Cerebellum (tissue), 5 donors: Measurements from ENCODE around the genes FN1 and IGFBP2.

GRCh38 chr2:210569107-210570109, 13.0 kb downstream of the CPS1 start:
- PRO-cap, 3 experiments: no peak in any of the 3 experiments
- RAMPAGE, long total RNA: no peak

GRCh38 chr2:210586981-210588314, 31.0 kb downstream of the CPS1 start:
- PRO-cap, 3 experiments: no peak in any of the 3 experiments
- RAMPAGE, long total RNA: no peak

DNA sequence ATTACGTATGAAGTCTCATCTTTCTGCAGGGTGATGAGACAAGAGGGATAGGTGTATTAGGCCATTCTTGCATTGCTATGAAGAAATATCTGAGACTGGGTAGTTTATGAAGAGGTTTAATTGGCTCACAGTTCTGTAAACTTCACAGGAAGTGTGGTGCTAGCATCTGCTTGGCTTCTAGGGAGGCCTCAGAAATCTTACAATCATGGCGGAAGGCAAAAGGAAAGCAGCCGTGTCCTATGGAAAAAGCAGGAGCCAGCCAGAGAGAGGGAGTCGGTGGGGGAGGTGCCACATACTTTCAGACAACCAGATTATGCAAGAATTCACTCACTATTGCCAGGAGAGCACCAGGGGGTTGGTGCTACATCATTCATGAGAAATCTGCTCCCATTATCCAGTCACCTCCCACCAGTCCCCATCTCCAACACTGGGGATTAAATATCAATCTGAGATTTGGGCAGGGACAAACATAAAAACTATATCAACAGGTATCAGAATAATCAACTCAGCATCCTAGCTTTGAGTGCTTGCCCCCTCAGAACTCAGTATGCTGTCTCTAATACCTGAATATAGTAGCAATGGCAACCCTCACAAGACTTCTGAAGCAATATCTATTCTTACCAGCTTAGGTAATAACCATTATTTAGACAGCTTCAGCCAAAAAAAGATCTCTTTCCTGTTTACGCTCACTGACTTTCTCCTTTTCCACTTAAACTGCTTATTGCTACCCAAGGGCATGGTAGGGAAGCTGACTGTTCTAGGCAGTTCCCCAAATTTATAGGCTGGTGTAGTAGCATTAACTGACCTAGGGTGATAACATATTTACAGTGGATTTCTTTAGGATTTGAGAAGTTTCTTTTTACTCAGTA, 64.2 kb downstream of the CPS1 start:
- PRO-cap, 3 experiments: no peak in any of the 3 experiments
- RAMPAGE, long total RNA: no peak

DNA sequence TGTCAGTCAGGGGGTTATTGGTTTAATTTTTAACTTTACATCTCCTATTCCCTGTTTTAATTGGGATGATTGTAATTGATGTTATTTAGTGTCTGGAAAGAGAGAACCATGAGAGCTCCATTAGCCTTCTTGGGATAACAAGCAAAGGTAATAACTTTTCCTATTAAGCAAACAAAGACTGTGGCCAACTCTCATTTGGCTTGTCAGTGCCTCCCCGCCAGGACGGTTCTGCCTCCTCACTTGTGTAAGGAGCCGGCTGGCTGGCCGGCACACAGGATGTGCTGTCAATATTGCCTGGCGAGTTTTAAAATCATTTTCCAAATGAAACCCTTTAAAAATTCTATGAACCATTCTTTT, 898.2 kb downstream of the CPS1 start:
- PRO-cap, 3 experiments: no peak in any of the 3 experiments
- RAMPAGE, long total RNA: no peak

GRCh38 chr2:211759267-211759832, 779.3 kb downstream of the ERBB4 start:
- PRO-cap, 3 experiments: no peak in any of the 3 experiments
- RAMPAGE, long total RNA: no peak

DNA sequence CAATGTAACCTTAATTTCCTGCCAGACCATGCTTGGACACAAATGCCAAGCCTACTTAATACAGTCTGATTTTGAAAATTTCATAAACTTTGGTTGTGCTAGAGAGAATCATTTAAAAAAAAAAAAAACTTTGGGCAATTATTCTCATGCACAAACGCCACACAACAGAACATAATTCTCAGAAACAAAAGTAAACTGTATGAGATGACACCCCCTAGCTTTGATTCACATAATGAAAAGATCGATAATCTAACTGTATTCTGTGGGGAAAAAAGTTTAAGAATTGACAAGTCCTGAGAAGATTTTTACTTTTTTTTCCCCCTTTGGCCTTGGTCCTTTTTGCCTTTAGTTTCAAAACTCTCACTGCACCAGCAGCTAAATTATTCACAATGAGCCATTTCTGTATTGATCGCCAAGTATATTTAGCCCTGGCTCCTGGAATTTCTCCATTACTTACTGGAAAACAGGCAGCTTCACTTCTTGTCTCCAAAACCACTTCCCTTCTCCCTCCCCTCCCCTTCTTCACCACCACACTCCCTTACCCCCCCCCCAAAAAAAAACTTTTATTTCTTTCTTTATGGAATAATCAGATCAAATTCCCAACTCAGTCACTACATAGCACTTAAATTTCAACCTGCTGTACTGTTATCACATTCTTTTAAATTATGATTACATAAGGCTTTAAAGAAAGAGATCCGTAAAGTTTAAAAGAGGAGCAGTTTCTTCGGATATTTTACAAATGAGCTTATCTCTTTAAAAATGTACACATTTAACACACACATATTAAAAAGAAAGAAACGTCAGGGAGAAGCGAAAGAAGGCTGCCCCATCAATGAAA, 2.0 kb downstream of the IKZF2 start:
- PRO-cap, 3 experiments: no peak in any of the 3 experiments
- RAMPAGE, long total RNA: no peak

DNA sequence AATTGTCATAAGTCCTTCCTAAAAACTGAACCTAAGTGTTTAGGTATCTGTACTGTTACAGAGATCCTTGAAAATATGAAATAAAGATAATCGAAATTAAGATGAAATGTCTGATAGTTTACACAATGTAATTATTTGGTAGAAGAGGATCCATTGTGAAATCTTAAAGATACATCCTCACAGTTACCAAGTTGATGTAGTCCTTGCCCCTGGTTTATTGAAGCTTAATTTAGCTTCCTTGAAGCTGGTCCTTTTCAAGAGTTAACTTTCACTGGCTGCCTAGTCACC, 2.1 kb upstream of the IKZF2 start:
- PRO-cap, 3 experiments: no peak in any of the 3 experiments
- RAMPAGE, long total RNA: no peak

- PRO-cap, 3 experiments: no peak in any of the 3 experiments
- RAMPAGE, long total RNA: no peak
Observed at GRCh38 chr2:213157198-213157815, 5.9 kb upstream of the IKZF2 start.

GRCh38 chr2:214465703-214466159, 54.9 kb downstream of the VWC2L start:
- PRO-cap, 3 experiments: no peak in any of the 3 experiments
- RAMPAGE, long total RNA: no peak

GRCh38 chr2:215139927-215140629, 1.7 kb upstream of the ABCA12 start:
- PRO-cap, 3 experiments: no peak in any of the 3 experiments
- RAMPAGE, long total RNA: no peak

- PRO-cap, 3 experiments: no peak in any of the 3 experiments
- RAMPAGE, long total RNA: no peak
Observed at GRCh38 chr2:215397587-215398052, 38.2 kb downstream of the FN1 start.

GRCh38 chr2:215435195-215436173, at the start of gene FN1:
Gene FN1, minus strand, starts transcription at chr2:215436068.
- PRO-cap, 3 experiments: peak in 3 of 3 experiments; most common minus-strand start chr2:215436068 (in 3)
- RAMPAGE, long total RNA: start-site peak on the minus strand at chr2:215436062-215436066, 124 and 62 reads in 2 replicates

DNA sequence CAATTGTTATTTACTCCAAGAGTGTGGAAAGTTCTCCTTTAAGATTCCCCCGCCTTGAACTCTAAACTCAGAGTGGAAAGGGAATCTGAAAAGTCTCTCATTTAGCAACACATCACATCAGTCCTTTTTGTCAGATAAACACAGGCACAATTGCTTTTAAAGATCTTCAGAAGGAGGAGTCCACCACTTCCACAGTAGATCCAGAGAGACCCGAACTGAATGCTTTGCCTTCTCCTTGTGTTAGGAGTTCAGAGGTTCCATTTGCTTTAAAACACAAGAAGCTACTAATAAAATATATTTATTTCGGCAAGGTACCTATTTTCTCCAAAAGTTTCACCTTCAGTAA, 1.3 kb upstream of the FN1 start:
- PRO-cap, 3 experiments: no peak in any of the 3 experiments
- RAMPAGE, long total RNA: no peak

- PRO-cap, 3 experiments: no peak in any of the 3 experiments
- RAMPAGE, long total RNA: no peak
Observed at GRCh38 chr2:215505315-215505875, 69.5 kb upstream of the FN1 start.

DNA sequence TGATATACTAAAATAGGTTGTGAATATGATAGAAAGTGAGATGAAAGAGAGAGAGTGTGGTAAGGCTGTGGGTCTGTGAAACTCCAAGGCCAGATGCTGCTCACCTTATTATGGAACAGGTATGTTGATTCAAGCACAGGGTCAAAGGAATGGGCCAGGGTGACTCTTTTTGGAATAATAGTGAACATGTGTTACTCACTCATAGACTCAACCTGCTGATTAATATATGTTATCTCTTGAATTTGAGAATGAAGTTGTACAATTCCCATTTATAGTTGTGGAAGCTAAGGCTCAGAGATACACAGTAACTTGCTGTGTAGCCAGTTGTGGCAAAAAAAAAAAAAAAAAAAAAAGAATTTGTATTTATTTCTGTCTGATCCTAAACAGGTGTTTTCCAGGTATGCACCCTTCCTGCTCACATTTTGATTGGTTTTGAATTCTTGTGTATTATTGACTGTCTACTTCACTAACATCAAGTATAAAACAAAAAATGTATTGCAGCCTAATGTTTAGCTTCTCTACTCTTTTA, 70.9 kb upstream of the FN1 start:
- PRO-cap, 3 experiments: no peak in any of the 3 experiments
- RAMPAGE, long total RNA: no peak

- PRO-cap, 3 experiments: peak in 1 of 3 experiments; most common plus-strand start chr2:216012287 (in 1); most common minus-strand start chr2:216012225 (in 1)
- RAMPAGE, long total RNA: no peak
Observed at GRCh38 chr2:216012063-216012865, 1.1 kb downstream of the MREG start.

DNA sequence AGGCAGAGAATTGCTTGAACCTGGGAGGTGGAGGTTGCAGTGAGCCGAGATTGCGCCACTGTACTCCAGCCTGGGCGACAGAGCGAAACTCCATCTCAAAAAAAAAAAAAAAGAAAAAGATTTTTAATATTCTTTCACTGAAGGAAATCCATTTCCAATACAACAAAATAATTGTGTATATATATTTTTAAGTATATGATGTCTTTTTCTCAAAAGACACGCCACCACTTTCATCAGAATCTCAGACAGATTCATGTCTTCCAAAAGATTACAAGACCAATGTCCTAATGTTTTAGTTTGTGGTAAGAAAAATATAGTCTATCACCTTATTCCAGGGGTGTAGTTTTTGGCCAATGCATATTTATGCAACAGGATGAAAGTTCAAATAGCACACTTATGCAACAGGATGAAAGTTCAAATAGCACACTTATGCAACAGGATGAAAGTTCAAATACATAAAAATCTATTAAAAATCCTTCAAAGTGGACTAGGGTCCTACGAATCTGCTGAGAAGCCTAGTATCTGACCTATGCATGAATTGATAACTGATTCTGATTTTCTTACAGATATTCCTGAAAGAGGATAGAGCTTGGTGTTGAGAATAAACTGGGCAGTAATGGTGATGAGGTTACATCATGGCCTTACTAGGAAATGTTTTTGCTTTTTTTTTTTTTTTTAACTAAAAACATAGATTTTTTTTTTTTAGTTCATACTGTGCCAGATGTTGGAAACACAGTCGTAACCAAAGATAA, 2.9 kb downstream of the PECR start:
- PRO-cap, 3 experiments: no peak in any of the 3 experiments
- RAMPAGE, long total RNA: no peak

DNA sequence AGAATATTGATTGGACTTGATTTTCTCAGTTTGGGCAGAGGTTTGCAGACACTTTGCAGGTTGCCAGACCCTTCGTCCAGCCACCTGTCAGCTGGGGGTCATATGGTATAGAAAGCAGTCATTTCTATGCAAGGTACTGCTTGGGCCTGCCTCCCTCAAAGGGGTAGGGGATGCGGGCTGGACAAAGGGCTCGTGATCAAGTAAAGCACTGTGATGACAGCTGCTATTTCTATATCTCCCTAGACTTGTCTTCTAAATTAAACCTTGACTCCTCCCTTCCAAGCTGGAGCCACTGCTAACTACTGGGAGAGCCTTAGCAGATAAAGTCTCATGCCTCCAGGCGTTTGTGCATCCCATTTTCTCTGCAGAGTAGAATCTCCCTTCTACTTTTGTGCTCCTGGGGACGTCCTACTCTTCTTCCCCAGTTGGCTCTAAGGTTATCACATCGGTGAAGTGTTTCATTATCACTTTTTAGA, 815 bp upstream of the XRCC5 start:
- PRO-cap, 3 experiments: no peak in any of the 3 experiments
- RAMPAGE, long total RNA: no peak

- PRO-cap, 3 experiments: no peak in any of the 3 experiments
- RAMPAGE, long total RNA: no peak
Observed at GRCh38 chr2:216447316-216447838, 35.1 kb downstream of the SMARCAL1 start.

GRCh38 chr2:216632956-216633531, at the start of gene IGFBP2:
Gene IGFBP2, plus strand, starts transcription at chr2:216633420.
- PRO-cap, 3 experiments: peak in 3 of 3 experiments; most common plus-strand start chr2:216633420 (in 3)
- RAMPAGE, long total RNA: no peak